Temporal lobe (tissue), 2 donors: ENCODE measurements around a stretch of chr18.

DNA sequence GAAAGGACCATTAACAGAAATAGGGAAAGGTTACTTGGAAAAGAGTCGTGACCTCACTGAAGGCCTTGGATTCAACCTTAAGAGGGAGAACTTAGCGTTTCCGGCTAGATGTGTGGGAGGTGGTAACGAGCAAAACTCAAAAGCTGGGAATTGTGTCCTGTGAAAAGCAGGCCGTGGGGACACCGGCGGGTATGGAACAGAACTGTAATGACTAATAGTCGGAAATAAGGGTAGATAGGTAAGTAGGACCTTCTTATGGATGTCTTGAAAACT lies 904 bp downstream of the MYL12B start:
- RAMPAGE, long total RNA: no peak

- RAMPAGE, long total RNA: no peak
Measured at GRCh38 chr18:3263283-3263693, 1.4 kb downstream of the MYL12B start.

- RAMPAGE, long total RNA: no peak
Measured at GRCh38 chr18:3277639-3278314, 15.8 kb downstream of the MYL12B start.

GRCh38 chr18:3454402-3455677 lies 4.9 kb downstream of the TGIF1 start:
- RAMPAGE, long total RNA: no peak

GRCh38 chr18:3455678-3456645 lies 6.0 kb downstream of the TGIF1 start:
- RAMPAGE, long total RNA: no peak

GRCh38 chr18:3541715-3542236 lies 91.8 kb downstream of the TGIF1 start:
- RAMPAGE, long total RNA: no peak

DNA sequence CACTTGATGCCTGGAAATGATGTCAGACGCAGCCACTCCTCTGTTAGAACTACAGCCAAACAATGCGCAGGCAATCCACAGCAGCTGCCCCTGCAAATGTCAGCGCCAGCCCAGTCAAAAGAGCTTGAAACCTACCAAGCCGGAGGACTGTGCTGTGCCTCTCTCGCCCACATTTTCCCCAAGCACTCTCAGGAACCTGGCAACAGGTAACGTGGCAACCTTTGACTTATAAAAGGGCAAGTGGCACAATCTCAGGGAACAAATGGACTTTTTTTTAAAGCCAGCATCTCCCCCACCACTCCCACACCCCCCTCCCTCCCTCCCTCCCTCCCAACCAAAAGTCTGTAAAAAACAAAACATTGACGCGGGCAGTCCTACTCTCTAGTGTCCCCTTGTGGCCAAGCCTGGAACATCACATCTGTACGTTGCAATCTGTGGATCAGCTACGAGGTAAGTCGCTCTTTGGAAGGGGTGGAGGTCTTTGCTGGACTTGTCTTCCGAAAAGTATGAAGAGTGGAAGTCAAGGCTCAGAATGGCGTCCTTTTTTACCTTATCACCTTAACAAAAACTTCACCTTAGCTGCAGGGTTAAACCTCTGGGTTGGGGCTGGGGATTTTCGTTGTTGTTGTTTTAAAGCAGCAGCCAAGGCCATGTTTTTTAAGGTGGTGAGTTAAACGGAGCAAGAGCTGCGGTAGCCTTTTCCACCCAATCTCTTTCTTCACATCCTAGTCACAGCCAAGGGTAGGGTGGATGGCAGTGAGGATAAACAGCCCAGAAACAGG lies 144.3 kb downstream of the TGIF1 start:
- RAMPAGE, long total RNA: no peak

GRCh38 chr18:3604413-3605455 lies 154.8 kb downstream of the TGIF1 start:
- RAMPAGE, long total RNA: no peak

DNA sequence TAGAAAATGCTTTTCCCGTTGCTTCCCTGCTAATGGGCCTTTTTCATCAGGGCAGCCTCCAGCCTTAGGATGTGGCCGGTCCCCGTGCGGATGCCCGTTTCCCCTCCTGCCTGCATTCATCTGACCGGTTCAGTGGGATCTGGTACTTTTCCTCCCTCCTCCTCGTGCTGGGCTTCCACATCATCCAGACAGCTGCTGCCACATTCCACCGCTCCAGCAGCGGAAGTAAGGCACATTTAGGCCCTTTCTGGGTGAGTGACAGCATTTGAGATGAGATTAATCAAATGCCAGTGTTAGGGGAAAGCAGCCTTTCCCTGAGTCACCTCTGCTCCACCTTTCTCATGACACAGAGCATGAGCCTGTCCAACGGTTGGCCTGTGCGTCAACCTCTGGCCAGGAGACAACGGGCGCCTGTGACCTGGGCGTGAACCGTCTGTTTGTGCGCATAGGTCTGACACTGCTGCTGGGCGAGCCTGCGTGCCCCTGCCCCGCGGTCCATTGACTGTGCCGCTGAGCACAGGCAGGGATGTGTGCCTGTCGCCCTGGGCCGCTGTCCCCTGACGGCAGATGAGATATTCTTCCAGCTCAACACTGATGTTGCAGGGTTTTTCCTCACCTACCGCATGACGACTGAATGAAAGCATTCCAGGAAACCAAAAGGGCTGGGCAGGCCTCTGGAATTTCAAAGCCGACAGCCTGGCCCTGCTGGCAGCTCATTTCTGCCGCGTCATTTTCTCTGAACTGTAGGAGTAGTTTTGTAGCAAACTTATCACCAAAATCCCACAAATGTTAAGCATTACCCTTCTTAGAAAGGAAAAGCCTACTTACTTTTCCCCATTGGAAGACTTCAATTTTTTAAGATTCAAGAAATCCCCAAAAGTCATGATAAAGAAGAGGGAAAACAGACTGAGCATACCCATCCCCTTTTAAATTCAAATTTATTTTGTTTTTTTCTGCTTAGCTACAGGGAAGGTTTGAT lies 174.1 kb downstream of the TGIF1 start:
- RAMPAGE, long total RNA: no peak

DNA sequence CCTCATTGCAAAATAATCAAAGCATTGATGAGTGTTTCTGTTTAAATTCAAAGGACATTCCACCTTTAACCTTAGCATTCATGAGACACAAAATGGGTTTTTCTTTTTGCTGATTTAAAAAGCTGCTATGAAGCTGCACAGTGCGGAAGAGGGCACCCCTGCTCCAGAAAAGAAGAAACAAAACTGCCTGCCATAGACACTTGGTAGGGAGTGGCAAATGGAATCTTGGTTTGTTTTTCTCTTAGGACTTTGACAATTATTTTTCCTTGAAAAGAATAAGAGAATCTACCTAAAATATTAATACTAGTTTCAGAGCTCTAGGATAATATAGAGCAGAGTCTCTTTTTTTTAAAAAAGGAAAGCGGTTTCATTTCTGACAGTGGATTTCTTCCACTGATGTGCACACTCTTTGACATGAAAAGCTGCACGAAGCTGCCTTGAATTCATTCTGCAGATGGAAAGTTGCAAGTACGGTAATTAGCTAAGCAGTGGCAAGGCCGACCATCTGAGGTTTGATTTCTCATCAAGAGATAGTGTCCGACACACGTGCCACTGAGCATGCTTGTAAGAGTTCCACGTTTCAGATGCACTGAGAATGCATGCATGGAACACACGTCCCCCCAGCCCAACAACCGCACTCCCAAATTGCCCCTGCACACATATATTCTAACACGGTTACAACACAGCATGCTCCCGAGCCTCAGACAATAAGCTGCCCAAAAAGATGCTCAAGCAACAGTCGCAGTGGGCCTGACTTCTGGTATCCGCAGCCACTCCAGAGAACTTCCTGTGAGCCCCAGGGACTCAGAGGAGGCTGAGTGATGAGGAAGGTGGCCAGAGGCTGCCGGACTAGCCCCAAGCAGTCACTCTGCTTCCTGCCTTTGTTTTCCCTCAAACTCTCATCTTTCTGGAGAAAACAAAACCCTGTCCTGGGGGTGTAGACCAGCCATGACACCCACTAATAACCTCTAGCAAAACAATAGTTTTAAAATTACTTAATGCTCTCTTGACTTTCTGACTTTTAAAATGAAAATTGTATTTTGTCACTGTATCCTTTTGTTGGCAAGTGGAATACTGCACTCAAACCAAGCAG lies 203.8 kb downstream of the TGIF1 start:
- RAMPAGE, long total RNA: no peak

DNA sequence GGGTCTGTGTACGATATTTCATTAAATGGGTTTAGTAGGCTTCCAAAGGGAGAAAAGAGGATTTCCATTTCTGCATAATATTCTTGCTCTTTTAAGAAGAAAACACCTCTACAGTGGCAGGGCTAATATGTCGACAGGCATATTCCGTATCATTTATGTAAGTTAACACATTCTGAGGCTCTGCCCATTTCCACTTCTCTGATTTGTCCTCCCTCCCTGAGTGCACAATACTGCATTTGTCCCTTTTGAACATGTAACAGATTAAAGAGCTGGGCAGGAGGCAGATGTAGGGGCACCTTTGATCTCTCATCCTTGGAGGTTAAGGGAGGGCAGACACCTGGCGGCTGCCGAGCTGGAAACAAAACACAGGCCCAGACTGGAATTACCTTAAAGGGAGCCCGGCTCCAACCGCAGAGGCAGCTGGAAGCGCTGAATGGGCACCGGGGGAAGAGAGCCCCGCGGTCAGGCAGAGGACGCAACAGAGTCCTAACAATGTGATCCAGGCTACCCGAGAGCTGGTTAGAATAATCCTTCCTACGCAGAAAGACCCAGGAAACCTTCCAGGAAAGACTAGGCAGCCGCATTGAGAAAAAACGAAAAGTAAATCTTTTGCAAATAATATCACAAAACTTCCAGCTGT lies 215.8 kb downstream of the TGIF1 start:
- RAMPAGE, long total RNA: no peak

GRCh38 chr18:3794487-3795016 lies 344.6 kb downstream of the TGIF1 start:
- RAMPAGE, long total RNA: no peak

- RAMPAGE, long total RNA: no peak
Measured at GRCh38 chr18:3992798-3993417, 462.2 kb downstream of the DLGAP1 start.

DNA sequence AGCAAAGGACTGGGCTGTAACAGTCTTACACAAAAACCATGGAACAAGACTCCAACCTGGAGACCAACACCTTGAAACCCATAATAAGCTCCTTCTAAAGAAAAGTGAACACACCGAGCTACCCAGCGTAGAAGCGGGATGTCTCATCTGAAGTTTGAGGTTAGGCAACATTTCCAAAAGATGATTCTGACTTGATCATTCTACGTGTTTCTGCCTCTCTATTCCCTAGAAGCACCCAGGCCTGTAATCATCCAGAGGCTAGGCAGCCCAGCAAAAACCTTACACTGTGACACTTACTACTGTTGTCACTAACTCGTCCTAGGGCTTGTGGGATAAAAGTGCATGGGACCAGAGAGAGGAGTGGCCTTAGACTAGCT lies 1.5 kb downstream of the ZBTB14 start:
- RAMPAGE, long total RNA: no peak

- RAMPAGE, long total RNA: no peak
Measured at GRCh38 chr18:5417404-5417828, 121.9 kb upstream of the ZBTB14 start.

- RAMPAGE, long total RNA: no peak
Measured at GRCh38 chr18:5423259-5423734, 120.5 kb downstream of the EPB41L3 start.

- RAMPAGE, long total RNA: no peak
Measured at GRCh38 chr18:5455432-5456008, 88.3 kb downstream of the EPB41L3 start.

- RAMPAGE, long total RNA: no peak
Measured at GRCh38 chr18:5521194-5521698, 22.6 kb downstream of the EPB41L3 start.

DNA sequence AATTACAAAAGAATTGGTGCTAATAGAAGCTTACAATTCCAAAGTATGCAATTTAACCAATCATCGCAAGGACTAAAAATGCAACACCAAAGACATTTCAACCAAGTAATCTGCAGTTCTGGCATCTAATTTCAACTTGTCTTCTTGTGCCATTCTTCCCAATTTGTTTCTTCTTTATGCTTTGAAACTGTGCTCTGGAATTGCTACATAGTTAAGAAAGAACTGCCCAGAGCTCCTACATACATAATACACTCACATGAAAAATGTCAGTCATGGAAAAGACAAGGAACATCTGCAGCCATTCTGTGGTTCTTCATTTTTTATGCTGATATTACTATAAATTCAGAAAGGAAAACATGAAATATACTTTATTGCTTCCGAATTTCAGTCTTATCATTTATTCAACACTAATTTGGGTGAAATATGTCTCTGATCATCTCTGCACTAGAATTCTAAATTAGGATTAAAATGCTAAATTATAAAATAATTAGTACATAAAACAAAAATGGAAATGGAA lies 4.4 kb downstream of the EPB41L3 start:
- RAMPAGE, long total RNA: no peak

GRCh38 chr18:6431551-6432464 lies 17.1 kb upstream of the L3MBTL4 start:
- RAMPAGE, long total RNA: no peak